HT1080 (cell line): ENCODE data around the gene TMEM169.

DNA sequence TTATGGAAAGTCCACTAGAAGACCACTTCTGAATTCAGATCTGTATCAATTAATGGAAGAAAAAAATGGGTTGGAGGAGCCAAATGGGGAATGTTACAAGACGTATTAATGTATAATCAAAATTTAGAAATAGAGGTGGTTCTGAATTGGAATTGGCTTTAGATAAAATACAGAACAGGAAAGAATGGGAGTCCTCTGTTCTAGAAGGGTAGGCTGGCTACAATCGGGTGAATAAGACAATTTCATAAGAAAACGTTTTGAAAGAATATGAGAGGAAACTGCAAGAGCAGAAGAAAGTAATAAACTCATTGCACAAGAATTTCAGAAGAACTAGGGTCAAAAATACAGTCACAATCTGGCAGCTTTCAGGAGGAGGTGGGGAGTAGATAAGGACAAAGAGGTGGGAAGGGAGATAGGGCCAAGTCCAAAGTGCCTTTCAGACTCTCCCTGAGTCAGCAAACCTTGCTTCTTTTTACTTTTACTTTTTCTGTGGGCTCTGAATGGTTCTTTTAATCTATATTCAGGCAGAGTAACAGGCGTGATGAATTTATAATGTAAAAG is 69.5 kb upstream of the FN1 start:
RAMPAGE:
- cytosol, long total RNA: no peak
- long total RNA: no peak
- nucleus, long total RNA: no peak

DNA sequence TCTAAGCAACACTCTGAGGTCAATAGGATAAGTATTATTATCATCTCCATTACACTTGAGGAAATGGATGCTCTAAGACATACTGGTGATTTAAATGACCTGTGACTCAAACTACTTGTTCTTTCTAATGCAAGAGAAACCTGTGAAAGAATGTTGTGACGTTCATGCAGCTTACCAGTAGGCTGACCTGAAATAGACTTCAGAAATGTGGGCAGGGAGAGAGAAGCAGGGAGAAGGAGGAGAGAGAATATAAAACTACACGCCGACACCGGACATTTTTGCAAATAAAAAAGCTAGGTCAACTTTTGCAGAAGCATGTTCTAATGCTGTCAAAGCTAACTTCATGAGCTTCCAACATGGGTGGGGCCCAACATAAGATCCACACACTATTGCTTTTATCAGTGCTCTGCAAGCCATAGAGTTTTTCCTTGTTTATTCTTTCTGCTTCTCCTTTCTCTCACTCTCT is 217.6 kb upstream of the FN1 start:
RAMPAGE:
- cytosol, long total RNA: no peak
- long total RNA: no peak
- nucleus, long total RNA: no peak

DNA sequence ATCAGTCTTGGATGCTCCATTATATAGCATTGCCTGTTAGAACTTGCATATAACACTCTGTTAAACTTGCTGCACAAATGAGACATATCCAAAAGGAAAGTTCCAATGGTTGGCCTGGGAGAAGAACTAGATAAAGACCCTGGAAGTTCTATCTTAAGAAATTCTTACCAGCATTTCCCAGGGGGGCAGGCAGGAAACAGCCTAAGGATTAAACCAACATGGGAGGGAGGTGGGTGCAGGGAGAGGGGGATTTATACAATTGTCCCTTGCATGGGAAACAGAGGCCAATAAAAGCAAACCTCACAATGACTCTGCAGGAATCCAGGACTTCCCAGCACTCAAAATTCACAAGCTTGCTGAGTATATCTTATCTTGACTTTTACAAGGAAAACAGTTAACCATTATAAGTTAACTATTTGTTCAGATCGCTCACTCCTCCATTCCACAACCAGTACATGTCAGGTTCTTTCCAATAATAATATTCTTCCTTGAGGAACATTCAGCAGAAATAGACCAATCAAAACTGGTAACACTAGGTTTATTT is 241.4 kb downstream of the MREG start:
RAMPAGE:
- cytosol, long total RNA: no peak
- long total RNA: no peak
- nucleus, long total RNA: no peak

DNA sequence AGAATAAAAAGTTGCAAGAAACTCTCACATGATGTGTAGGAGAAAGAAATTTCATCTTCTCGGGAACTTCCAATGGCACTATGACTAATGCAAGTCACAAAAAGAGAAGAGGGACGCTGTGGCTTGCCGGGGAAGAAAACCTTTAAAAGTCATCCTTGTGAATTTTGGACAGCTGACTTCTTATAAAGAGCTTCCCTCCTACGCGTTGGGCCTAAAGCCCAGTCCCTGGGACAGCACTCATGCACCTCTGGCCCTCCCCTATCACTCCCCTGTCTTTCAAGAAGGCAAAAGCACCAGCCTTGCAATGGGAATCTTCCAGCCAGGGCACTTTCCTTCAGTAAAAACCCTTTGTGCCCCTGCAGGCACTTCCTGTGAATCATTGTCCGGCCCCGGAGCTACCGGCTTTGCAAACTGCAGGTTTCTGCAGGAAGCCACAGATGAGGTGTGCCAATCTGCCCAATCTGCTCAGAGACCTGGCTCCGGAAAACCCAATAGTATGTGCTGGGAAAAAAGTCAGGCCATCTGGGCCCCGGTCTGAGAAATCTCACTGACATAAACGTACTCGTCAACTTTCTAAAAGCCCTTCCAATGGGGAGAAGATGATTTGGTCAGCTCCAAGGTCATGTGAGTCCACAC is 7.1 kb downstream of the MREG start:
RAMPAGE:
- cytosol, long total RNA: no peak
- long total RNA: no peak
- nucleus, long total RNA: no peak

DNA sequence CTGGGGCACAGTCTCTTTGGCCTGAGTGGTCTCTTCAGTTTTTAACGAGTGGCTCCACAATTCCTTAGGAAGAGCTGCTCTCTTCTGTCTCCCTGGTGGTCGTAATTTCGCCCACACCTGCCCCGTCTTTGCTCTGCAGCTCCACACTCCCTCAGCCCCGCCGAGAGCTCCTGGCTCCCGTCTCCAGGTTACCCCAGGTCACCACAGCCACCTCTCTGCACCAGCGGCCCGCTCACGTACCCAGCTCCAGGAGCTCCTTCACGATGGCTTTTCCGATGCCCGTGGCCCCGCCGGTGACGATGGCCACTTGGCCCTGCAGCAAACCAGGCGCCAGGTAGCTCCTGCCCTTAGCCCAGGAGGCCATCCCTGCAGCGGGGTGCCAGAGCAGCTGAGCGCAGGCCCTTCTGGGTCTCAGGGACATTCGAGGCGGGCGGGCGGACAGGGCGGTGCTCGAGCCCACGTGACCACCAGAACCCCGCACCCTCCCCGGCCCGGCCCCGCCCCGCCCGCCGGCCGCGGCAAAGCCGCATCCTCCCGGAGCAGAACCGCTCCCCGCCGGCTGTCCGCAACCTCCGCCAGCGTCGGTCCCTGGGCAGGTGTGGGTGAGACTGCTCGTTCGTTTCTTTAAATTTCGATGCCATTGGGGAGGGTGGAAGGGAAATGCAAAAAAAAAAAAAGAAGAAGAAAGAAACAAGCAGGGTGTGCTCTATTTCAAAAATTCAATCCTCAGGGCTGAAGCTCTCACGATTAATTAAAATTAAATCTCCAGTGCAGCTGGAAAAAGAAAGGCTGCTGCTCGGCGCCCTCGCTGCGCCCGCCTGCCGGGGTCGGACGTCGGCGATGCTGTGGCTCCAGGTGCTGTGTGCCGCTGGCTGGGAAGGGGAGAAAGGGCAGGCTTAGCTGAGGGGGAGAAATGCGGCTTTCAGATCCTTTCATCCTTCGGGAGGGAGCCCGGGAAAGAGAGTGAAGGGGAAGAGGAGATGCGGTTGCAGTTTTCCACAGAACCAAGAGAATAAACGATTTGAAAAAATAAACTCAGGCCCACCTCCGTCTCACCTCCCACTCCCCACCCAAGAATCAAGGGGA is at the start of gene TMEM169:
Gene TMEM169, plus strand, starts transcription at position 542 of the 1,086 bp plus-strand sequence.
RAMPAGE:
- cytosol, long total RNA: no peak
- long total RNA: no peak
- nucleus, long total RNA: no peak

RAMPAGE:
- cytosol, long total RNA: no peak
- long total RNA: no peak
- nucleus, long total RNA: no peak
Measured at GRCh38 chr2:216127504-216127968, 18.4 kb downstream of the XRCC5 start.

DNA sequence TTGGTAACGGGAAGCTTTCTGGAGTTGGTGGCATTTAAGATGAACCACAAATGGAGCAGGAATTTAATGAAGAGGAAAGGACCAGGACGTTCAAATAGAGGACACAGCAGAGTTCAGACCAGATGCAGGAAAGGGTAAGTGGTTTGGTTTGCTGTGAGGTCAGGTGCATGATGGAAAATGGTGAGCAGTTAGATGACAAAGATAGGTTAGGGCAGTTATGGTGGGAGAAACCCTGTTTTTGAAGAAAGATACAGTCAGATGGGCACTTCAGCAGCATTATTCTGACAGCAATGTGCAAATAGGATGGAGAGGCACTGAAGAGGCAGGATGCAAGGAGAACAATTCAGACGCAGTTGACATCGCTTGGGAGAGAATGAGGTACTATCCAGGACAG is 111.5 kb downstream of the XRCC5 start:
RAMPAGE:
- cytosol, long total RNA: no peak
- long total RNA: no peak
- nucleus, long total RNA: no peak

GRCh38 chr2:216486602-216487258 is 11.9 kb upstream of the RPL37A start:
RAMPAGE:
- cytosol, long total RNA: no peak
- long total RNA: no peak
- nucleus, long total RNA: no peak

DNA sequence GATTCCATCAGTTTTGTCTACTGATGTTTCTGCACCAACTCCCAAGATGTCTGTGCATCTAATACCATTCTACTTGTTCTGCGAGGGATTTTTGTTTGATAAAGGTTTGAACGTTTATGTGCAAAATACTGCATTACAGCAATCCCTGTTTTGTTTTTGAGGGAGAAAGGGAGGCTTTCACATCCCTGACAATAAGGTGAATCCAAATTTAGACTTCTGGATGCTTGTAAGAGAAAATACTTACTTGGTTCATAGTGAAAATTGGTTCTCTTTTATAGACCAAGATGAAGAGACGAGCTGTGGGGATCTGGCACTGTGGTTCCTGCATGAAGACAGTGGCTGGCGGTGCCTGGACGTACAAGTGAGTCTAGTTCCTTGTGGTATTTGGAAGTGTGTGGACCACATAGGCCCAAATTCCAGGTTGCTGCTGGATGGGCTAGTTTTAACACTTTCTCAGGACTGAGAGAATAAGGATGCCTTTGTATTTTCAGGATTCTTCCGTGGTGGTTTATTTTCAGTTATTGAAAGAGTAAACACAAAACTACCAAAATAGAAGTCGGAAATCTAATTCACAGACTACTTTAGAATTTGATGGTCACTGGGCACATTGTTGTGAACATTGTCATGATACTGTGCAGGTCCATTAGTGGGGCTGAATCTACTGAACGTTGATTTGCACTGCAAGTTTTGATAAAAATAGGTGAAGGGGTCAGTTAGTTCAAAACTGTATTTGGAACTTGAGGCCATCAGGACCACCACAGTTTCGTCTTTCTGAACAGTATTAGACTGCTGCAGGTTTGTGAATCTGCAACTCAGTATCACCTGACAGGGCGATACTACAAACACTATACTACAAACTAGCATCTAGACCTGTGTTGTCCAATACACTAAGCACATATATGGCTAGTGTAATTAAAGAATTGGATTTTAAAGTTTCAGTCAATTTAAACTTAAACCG is 1.3 kb downstream of the RPL37A start:
RAMPAGE:
- cytosol, long total RNA: no peak
- long total RNA: no peak
- nucleus, long total RNA: no peak

DNA sequence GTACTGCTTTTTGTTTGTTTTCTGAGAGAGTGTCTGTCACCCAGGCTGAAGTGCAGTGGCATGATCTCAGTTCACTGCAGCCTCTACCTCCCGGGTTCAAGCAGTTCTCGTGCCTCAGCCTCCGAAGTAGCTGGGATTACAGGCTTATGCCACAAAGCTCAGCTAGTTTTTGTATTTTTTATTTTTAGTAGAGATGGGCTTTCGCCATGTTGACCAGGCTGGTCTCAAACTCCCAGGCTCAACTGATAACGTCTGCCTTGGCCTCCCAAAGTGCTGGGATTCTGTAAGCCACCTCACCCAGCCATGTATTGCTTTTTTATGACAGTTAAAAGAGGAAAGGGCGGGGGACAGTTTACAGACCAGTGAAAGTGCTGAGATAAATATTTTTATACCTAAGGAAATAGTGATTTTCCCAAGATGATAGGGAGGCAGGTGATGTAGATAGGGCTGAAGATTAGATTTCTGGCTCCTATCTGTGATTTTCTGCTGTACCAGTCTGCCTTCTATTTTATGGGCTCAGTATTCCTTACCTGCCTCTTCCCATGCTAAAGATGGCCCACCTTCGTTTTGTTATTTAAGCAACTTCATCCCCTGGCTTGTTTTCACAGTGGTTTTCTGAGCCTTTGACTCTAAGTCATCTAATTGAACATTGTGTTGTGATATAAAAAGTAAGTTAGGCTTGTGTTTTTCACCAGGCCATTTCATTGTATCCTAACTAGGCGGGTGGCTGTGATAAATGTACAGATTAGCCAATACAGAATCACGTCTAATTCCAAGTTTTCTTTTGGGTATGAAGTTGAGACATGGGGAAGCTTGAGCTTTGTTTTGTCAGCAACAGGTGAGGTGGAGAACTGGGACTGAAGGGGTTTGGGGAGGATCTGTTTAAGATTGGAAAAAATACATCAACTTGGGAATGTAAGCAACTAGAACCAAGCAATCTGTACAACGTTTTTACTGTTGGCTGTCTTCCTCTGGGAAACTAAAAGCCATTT is 5.0 kb downstream of the RPL37A start:
RAMPAGE:
- cytosol, long total RNA: no peak
- long total RNA: no peak
- nucleus, long total RNA: no peak

DNA sequence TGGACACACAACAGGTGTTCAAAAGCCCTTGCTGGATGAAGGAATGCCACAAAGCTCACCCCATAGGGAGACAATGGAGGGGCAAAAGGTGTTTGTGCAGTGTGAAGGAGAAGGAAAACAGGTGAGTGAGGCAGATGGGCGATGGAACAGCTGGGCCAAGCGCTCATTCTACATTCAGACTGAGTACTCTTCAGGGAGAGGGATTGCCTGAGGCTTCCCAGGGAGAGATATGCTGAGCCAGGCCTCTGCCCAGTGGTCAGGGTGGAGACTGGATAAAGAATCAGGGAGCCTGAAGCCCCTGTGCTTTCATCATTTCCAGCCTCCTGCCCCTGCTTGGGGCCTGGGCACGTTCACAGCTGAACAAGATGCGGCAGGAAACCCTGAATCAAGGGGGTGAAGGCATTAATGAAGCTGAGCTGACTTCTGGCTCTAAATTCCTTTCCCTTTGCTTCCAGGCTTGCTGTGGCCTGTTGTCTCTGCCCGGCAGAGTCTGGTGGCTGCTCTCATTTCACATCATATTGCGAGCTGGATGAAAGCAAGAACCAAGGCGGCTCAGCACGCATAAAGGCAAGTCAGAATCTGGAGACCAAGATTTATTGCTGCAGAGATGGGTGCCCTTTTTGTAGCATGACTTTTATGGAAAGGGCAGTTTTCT is 34.9 kb downstream of the RPL37A start:
RAMPAGE:
- cytosol, long total RNA: no peak
- long total RNA: no peak
- nucleus, long total RNA: no peak

DNA sequence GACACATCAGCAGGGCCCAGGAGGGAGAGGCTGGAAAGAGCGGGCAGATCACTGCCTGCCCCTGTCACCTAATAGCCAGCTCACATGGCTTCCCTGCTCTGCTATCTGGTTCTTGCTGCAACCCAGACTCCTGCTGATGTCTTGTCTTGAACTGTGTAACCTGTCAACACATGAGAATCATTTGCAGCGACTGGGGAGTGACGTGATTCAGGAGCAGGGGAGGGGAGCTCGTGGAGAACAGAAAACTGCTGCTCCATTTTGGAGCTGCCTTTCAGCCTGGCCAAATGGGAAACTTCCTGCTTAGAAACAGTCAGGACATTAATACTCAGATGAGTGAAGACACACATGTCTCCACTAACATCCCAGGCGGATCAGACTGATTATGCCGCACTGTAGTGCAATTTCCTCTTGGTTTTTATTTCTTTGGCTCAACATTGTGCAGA is 38.1 kb downstream of the RPL37A start:
RAMPAGE:
- cytosol, long total RNA: no peak
- long total RNA: no peak
- nucleus, long total RNA: no peak

DNA sequence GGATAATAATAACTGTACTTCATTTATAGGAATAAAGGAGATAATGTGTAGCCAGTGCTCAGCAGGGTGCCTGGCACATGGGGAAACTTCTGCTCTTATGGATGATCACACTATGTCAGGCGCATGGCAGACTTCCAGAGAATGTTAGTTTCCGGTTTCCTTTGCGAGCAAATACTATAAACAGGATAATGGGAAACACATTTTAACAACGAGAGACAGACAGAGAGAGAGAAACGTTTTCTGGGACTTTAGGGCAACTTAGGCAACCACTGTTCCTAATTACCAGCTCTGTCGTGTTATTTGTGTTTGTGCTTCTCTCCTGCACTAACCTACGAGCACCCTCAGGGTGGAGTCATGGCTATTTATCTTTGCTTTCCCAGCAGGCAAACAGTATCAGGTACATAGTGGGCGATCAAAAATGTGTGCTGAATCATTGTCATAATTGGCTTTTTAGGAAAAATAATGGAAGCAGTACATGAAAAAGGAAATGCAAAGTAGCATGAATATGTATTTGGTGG is 36.9 kb upstream of the IGFBP2 start:
RAMPAGE:
- cytosol, long total RNA: no peak
- long total RNA: no peak
- nucleus, long total RNA: no peak

GRCh38 chr2:216643619-216644727 is 10.8 kb downstream of the IGFBP2 start:
RAMPAGE:
- cytosol, long total RNA: no peak
- long total RNA: no peak
- nucleus, long total RNA: no peak

DNA sequence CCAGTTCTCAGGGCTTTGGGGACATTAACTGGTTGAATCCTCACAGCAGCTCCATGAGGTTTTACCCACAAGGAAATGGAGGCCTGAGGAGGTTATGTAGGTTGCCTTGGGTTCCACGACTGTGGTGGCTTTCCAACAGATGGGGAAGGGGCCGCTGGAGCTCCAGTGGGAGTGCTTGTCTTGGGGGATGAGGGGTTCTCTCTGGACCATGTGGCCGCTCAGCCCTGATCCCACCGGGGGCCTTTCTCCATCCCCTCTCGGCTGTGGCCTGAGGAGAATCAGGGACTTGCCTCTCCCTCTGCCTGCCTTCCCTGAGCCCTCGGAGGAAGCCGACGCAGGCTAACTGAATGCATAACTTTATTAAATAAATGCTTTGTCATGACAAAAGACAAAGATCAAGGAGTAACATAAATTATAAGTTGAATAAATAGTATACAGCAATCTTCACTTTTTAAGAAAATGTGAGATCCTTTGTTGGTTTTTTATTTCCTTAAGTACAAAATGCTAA is 23.5 kb downstream of the IGFBP5 start:
RAMPAGE:
- cytosol, long total RNA: no peak
- long total RNA: no peak
- nucleus, long total RNA: no peak

DNA sequence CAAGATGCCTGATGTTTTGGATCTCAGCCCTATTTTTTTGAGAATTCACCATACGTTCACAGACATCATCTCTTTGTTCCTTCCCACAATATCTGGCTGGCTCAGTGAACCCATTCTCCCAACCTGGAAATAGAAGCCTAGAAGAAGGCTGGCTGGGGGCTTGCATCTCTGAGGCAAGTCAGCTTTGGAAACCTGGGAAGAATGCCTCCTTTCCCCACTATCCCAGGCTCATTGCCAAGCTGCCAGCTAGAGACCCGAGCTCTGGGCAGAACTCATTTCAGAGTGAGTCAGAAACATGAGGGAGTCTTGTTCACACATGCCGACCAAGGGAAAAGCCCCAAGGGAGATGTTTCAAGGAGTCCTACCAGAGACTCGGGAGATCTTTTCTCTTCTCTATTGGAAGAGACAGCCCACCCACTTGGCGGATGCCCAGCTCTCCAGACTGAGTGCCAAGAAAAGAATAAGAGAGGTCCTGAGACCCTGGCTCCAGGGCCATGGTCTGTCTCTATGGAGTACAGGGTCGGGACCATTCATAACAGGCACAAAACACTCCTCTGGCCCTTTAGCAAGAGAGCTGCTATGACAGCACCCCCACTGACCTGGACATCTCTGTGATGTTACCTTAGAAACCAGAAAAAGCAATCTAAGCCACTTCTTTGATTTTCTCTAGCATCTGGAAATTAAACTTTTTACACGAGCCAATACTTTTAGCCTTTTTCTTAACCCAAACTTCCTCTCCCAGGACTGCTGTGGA is 18.3 kb upstream of the IGFBP5 start:
RAMPAGE:
- cytosol, long total RNA: no peak
- long total RNA: no peak
- nucleus, long total RNA: no peak

RAMPAGE:
- cytosol, long total RNA: no peak
- long total RNA: no peak
- nucleus, long total RNA: no peak
Measured at GRCh38 chr2:216829190-216829714, 30.6 kb downstream of the TNP1 start.

DNA sequence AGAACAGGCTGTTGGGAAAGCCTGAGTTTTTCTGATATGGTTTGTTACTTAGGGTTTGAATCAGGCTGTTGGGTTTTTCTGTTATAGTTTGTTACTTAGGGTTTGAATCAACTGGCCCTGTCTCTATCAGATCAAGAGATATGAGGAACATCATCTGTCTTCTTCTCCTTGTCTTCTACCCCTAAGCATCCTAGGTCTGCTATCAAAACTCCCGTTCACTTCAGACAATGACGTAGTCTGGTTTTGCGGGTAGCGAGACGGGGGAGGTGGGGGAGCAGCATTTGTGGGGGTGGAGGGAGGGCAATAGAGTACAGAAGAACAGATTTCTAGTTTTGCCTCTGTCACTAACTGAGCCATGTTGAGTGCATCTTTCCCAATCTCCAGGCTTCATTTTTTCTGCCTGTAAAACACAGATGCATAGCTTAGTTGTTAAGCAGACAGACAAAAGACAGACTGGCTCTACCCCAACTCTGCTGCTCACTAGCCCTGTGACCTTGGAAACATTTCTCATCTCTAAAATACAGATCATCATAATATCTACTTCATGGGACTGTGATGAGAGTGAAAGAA is 9.1 kb downstream of the TNP1 start:
RAMPAGE:
- cytosol, long total RNA: no peak
- long total RNA: no peak
- nucleus, long total RNA: no peak

GRCh38 chr2:216971678-216972048 is 111.8 kb upstream of the TNP1 start:
RAMPAGE:
- cytosol, long total RNA: no peak
- long total RNA: no peak
- nucleus, long total RNA: no peak

RAMPAGE:
- cytosol, long total RNA: no peak
- long total RNA: no peak
- nucleus, long total RNA: no peak
Measured at GRCh38 chr2:217035986-217036348, 176.1 kb upstream of the TNP1 start.